A375 (cell line): Measurements from ENCODE around the gene ZFTA.

GRCh38 chr11:63727585-63728326 lies 40.8 kb downstream of the ZFTA start:
- RAMPAGE, long total RNA, result no peak

DNA sequence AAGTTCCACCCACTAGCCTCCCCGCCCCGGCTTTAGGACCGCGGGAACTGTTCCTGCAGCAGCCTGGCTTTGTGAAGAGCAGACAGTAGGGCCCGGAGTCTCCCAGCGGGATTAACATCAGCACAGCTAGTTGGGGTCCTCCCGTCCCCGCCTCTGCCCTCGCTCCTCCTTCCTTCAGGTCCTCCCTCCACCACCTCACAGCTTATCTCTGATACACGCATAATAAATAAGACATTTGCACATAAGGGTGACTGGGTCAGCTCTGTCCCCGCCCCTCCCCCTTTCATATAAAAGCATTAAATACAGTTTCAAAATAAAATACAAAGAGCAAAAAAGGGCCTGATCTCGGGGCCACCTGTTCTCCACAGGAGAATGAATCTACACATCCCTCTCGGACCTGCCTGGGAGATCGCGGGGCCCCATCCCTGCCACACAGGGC lies 6.5 kb downstream of the ZFTA start:
- RAMPAGE, long total RNA, result no peak

DNA sequence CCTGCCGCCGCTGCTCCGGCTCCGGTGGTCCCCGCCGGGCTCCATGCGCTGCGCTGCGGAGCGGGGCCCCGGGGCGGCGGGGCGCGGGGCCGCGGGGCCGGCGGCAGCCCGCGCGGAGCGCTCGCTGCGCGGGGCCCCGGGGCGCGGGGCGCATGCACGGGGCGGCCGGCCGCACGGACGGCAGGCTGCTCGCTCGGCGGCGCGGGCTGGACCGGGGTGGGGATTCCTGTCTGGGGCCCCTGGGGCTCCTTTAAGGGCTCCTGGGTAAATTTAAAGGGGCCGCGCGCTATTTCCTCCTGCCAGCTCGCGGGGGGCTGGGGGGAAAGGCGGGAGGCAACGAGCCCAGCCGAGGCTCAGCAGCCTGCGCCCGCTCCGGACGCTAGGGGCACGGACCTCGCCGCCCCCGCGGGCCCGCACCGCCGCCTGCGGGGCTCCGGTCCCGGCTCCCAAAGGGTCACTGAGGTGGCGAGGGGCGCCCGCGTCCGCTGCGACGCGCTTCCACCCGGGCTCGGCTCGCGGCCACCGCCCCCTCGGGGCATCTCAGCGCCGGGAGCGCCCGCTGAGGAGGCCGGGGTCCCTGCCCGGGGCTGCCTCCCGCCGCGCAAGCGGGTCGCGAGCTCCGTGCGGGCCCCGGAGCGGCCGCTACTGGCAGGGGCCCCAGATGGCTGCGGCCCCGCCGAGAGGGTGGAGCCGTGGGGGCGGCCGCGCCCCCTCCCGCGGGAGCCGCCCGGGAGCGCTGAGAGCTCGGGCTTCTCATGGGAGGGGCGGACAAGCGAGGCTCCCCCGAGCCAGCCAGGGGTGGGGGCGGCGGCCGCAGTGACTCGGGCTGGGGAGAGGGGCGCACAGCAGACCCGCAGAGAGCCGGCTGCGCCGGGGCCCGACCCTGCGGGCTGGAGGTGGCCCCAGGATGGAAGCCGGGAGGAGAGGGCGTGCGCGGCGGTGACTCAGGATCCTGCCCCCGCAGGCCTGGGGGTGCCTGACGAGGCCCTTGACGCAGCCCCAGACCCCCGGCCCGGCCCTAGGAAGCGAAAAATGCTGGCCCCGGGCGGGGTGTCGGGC lies at the start of gene ZFTA:
TSS of gene ZFTA (minus strand) at position 198 of the 1,059 bp plus-strand sequence.
- RAMPAGE, long total RNA, result no peak

- RAMPAGE, long total RNA, result no peak
Observed at GRCh38 chr11:63869024-63869721, 30.3 kb downstream of the MARK2 start.

- RAMPAGE, long total RNA, result no peak
Observed at GRCh38 chr11:63872022-63872874, 33.3 kb downstream of the MARK2 start.

DNA sequence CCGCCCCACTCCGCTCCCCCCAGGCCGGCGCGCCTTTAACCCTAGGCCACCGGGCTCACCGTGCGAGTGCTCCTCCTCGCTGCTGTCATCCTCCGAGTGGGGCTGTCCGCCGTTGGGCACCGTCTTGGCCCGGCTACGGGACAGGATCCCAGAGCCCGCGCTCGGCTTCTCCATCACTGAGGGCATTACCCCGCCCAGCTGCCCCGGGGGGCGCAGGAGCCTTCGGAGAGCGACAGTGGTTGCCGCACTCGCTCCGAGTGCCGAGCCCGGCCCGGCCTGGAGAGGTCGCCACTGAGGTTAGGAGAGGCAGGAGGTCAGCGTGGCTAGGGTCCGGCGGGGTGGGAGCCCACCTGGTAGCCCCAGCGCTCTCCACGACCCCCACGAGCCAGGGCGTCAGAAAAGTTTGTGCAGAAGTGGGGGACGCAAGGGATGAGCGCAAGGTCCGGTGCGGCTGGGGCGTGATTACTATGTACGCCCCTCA lies 653 bp downstream of the RCOR2 start:
- RAMPAGE, long total RNA, result no peak

DNA sequence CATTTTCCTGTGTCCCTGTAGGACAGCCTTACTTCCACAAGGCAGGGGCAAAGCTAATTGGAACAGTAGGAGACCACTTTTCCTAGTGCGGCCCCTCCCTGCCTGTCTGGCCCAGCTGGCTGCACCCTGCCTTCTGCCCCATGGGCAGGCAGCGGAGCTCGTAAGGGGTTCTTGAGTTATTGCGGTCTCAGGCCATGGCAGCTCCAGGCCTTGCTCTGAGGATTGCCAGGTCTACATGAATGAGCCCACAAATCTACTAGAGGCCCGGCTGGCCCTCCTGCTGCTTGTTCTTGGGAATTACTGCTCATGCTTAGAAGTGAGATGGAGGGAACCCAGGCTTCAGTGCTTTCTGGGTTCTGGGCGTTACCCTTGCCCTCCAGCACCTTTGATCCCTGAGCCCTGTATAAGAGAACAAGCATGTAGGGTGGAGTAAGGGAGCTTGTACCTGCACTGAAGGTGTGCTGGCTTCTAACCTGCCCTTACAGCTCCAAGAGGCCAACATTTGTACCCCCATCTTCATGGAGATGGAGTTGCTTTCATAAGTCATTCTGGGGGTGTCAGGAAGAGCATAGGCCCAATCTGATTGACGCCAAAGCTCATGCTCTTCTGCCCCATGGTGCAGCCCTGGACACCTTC lies 4.0 kb downstream of the NAA40 start:
- RAMPAGE, long total RNA, result no peak

GRCh38 chr11:64007042-64008184 lies 21.2 kb downstream of the OTUB1 start:
- RAMPAGE, long total RNA, result no peak

GRCh38 chr11:64028314-64028829 lies 7.4 kb upstream of the FLRT1 start:
- RAMPAGE, long total RNA, result no peak

GRCh38 chr11:64058326-64058939 lies 22.7 kb downstream of the FLRT1 start:
- RAMPAGE, long total RNA, result no peak

DNA sequence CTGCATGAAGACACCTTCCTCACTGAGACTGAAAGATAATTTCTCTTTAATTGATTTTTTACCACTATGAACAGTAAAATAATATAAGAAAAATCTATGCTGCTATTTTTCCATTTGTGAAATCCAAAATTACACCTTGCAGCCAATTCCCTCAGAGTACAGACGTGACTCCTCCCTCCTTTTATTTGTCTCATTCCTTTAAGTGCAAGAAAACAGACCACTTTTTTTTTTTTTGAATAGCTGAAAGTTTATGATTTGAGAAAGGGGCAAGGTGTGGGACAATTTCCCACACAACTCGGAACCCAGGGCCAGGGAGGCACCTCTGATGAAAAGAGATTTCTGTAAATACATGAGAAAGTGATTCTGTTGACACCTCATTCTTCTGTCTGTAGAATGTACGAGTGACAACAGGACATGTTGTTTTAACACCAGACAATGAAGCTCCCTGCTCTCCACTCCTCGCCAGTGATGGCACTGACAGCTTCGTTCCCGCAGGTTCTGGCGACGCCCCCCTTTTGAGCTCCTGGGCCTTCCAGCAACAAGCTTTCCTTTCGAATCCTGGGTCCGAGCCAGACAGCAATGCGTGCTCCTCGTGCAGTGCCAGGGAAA lies 50.6 kb downstream of the MACROD1 start:
- RAMPAGE, long total RNA, result no peak

- RAMPAGE, long total RNA, result no peak
Observed at GRCh38 chr11:64164558-64165313, 1.2 kb downstream of the MACROD1 start.

GRCh38 chr11:64165314-64165534 lies 689 bp downstream of the MACROD1 start:
- RAMPAGE, long total RNA, result no peak

- RAMPAGE, long total RNA, result no peak
Observed at GRCh38 chr11:64196886-64198207, 9.2 kb upstream of the FERMT3 start.

GRCh38 chr11:64233759-64234143 lies 633 bp upstream of the VEGFB start:
- RAMPAGE, long total RNA, result no peak

DNA sequence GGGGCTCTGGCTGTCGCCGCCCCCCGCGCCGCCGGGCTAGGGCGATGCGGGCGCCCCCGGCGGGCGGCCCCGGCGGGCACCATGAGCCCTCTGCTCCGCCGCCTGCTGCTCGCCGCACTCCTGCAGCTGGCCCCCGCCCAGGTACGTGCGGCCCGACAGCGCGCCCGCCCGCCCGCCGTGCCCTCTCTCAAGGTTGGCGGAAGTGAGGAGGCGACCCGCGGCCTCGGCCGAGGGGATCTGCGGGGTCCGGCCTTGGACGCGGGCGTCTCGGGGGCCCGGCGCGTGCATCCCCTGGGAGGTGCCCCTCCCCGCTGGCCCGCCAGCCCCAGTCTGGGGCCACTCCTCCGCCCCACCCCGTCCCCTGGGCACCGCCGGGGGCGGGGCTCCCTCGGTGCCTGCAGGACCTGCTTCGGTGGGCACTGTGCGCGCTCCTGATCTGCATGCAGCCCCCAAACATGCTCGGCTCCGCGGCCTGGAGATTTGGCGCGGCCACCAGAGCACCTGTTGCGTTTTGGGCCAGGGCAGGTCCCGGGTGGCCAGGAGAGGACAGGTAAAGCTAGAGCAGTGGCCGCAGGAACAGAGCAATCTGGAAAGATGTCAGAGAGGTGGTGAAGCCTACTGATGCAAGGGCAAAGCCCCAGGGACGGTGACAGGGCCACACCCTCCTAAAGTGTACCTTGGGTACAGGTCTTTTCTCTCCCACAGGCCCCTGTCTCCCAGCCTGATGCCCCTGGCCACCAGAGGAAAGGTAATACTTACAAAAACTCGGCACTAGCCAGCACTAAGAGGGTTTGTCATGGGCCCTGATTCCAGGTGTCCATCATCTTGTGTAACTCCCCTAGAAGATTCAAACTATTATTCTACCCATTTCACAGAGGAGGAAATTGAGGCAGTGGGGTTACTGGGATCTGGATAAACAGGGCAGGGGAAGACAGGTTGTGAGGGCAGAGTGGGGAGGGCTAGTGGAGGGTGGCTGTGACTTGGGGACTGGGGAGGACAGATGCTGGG lies 673 bp downstream of the VEGFB start:
- RAMPAGE, long total RNA, result no peak

GRCh38 chr11:64238194-64238798 lies 2.6 kb upstream of the ENSG00000286264 start:
- RAMPAGE, long total RNA, result no peak

GRCh38 chr11:64284206-64284487 lies 318 bp downstream of the BAD start:
- RAMPAGE, long total RNA, result no peak

GRCh38 chr11:64312894-64313556 lies 4.3 kb downstream of the TRMT112 start:
- RAMPAGE, long total RNA, result no peak

DNA sequence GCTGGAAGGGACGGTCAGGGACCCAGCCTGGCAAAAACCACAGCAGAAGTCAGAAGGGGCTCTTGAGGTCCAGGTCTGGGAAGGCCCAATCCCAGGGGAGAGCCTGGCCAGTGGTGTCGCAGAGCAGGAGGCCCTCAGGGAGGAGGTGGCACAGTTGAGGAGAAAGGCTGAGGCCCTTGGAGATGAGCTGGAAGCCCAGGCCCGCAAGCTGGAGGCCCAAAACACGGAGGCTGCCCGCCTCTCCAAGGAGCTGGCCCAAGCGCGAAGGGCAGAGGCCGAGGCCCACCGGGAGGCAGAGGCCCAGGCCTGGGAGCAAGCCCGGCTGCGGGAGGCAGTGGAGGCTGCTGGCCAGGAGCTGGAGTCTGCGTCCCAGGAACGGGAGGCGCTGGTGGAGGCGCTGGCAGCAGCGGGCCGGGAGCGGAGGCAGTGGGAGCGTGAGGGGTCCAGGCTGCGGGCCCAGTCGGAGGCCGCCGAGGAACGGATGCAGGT lies 4.6 kb downstream of the CCDC88B start:
- RAMPAGE, long total RNA, result no peak